Mammary microvascular endothelial cell (primary cell): ENCODE measurements around a stretch of chr1.

- RAMPAGE, long total RNA, result no peak
Measured at GRCh38 chr1:150619143-150620498, 9.8 kb downstream of the ENSA start.

- RAMPAGE, long total RNA, result no peak
Measured at GRCh38 chr1:150695910-150696577, 910 bp downstream of the GOLPH3L start.

DNA sequence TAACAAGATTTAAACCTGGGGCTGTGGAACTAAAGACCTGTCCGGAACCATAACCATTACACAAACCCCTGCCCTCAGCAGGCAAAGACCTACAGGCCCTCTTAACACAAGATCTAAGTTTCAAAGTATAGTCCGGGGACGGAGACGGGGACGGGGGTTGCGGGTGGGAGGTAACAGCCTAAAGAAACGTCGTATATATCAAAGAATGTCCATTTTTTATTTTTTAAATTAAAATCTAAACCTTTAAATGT is 635 bp downstream of the ARNT start:
- RAMPAGE, long total RNA, result no peak

- RAMPAGE, long total RNA, result no peak
Measured at GRCh38 chr1:150929640-150930342, 3.6 kb downstream of the SETDB1 start.

- RAMPAGE, long total RNA, result no peak
Measured at GRCh38 chr1:150972505-150972900, 2.1 kb downstream of the CERS2 start.

GRCh38 chr1:150976850-150977823 is 2.5 kb upstream of the CERS2 start:
- RAMPAGE, long total RNA, result no peak

DNA sequence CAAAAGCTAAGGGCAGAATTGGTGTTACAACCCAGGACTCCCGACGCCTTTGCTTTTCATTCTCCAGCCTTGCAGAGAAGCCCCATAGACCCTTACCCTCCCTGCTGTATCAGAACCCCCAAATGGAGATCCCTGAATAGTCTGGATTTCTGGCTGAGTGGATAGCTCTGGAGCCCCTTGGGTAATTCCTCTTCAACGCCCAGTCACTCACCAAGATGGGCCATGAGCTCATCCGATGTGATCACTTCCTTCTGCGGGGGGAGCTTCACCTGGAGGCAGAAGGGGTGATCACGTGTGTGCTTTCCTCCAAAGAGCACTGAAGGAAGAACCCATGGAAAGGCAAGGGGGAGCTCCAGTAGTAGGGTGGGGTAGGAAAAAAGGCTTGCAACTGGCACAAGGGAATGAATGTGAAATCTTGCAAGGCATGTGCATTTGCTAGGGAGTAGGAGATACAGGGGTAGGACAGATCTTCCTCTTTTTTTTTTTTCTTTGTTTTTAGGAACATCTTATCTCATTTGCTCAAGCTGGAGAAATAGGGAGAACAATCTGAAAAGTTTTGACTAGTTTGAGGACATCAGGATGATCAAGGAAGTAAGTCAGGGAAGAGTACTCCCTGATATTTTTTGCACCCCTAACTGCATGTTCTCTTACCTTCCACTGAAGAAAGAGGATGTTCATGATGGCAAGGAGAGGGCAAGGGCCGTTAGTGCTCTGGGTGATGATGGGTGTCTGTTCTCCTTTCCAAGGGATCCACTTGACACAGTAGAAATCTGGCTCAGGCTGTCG is 5.0 kb downstream of the MINDY1 start:
- RAMPAGE, long total RNA, result no peak

DNA sequence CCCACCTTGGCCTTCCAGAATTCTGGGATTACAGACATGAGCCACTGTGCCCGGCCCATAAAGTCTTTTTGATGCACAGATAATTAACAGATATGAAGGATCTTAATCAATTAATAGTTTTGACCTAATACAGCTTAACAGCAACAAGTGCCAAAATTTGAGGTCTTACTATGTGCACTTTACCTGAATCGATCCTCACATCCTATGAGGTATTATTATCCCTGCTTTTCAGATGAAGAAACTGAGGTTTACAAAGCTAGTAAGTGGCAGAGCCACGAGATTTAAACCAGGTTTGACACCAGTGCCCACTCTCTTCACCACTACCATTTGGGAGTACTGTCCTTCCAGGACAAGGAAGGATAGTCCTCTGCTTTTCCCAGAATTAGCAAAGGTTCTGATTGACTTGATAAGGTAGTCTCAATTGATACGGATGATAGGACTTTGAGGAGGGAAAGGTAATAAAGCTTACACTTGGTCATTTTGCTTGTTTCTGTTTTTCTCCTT is 2.3 kb downstream of the C1orf56 start:
- RAMPAGE, long total RNA, result no peak

GRCh38 chr1:151199670-151200819 is 1.7 kb downstream of the PIP5K1A start:
- RAMPAGE, long total RNA, result no peak

GRCh38 chr1:151237788-151238121 is 16.8 kb upstream of the PSMD4 start:
- RAMPAGE, long total RNA, result no peak

DNA sequence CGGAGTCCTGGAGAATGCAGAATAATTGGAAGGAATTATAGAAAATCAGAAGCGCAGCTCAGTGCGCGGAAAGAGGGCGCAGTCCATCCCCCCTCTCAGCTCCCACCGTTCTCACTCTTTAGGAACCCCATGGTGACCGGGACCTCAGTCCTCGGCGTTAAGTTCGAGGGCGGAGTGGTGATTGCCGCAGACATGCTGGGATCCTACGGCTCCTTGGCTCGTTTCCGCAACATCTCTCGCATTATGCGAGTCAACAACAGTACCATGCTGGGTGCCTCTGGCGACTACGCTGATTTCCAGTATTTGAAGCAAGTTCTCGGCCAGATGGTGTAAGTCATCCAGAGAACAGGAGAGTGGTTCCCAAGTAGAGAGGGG is 473 bp downstream of the PSMB4 start:
- RAMPAGE, long total RNA, result no peak

DNA sequence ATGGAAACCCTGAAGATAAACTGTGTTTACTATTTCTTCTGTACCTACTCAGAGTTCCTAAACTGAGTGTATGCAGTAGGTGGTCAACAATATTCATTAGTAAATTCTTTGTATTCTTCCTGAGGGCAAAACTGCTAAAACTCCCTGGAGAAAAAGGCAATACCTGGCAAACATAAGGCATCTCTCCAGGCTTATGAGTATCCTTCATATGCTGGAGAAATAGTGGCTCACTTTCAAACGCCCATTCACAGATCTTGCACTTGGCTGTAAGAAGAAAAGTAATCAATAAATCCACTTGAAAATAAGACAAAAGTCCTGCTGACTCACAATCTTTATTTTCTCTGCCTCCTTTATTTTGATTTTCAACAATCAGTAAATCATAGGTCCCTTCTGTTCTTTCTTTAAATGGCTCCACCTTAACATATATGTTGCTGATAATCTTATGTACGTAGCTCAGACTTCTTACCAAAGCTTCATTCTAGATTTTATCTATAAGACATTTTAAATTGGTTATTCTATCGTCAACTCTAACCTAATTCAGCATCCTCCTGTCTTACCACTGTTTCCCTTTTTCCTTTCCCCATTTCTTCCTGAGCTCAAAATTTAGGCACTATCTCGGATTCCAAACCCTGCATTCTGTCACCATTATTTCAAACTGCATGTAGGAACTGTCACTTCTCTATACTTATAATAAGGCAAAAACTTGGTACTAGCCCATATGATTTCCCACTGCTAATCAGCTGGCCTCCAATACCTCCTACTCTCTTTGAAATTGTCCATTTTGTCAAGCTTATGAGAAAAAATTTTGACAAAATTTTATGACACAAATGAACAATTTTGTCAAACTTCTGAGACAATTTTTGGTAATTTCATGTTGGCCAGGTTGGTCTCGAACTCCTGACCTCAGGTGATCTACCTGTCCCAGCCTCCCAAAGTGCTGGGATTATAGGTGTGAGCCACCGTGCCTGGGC is 13.0 kb downstream of the PSMB4 start:
- RAMPAGE, long total RNA, result no peak

DNA sequence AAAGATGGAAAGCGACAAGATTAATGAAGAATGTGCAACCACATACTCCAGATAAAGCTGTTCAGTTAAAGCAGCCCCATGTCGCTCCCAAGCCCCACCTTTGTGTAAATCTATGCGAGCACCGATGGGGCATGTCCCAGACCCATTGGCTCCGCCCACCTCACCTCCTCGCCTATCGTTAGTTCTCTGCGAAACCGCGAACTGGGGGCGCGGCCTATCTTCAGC is 163 bp upstream of the TUFT1 start:
- RAMPAGE, long total RNA, result no peak

DNA sequence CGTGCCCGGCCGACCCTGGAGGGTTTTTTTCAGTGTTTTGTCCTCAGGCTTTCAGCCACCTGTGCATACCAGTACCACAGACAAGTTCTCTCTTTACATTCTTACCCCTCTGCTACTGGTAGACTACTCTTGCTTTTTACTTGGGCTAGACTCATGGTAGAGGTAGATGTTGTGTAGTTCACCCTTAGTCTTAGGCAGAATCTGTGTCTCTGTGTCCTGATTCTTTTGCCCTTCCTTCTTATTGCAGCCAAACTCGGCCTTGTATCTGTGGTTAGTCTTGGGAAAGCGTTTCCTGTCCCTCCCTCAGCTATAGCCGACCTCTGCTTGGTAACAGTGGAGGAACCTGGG is 42.2 kb downstream of the SNX27 start:
- RAMPAGE, long total RNA, result no peak

GRCh38 chr1:151713043-151713526 is 3.5 kb downstream of the CELF3 start:
- RAMPAGE, long total RNA, result no peak

DNA sequence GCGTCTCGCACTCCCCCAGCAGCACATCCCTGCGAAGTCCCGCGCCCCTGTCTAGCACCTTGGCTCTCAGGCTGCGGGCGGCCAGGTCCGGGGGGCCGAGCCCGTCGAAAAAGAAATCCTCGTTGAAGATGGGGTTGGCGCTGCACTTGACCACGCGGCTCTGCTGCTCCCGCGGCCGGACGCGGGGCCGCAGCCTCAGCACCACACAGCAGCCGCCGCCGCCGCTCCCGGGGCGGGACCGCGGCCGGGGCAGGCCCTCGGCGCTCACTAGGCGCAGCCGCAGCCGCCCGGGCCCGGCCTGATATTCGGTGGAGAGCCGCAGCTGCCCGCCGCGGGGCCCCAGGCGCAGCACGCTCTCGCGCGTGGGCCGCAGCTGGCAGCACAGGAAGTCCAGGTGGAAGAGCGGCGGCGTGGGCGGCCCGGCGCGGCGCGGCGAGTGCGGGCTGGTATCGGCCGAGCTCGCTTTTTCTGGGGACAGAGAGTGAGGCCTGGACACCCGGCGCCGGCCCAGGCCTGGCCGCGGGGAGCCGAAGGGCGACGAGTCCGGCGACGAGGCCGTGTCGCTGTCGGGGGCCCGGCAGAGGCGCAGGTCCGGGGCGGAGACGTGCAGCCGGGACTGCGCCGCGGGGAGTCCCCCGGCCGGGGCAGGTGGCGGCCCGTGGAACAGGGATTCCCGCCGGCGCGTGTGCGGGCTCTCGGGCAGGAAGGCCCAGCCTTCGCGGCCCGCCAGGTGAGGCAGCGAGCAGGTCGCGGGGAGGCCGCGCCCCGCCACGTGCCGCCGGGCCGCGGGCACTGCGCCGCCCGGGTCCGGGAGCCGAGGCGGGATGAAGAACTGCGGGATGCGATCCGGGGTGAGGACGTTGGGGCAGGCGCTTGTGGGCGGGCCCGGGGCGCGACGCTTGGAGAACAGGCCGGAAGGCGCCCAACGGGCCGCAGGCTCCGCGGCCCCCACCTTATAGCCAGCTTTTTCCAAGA is 1.3 kb downstream of the C2CD4D start:
- RAMPAGE, long total RNA, result no peak

GRCh38 chr1:151838983-151839338 is 659 bp downstream of the C2CD4D start:
- RAMPAGE, long total RNA, result no peak

- RAMPAGE, long total RNA, result no peak
Measured at GRCh38 chr1:151851694-151852470, 1.6 kb downstream of the THEM5 start.

DNA sequence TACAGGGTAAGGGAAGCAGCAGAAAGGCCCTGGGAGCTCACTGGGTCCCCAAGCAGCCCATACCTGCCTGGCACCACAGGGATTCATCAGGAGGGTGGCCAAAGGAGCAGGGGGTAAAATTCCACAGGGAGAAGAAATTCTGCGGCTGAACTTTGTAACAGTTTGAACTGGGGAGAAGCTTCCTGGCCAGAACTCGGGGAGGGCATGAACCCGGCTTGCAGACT is 11.5 kb downstream of the THEM4 start:
- RAMPAGE, long total RNA, result no peak

GRCh38 chr1:151988576-151988989 is 5.1 kb downstream of the S100A10 start:
- RAMPAGE, long total RNA, result no peak